ENCODE data around the genes FCHO1, SLC5A5, ARRDC2 and SSBP4.

DNA sequence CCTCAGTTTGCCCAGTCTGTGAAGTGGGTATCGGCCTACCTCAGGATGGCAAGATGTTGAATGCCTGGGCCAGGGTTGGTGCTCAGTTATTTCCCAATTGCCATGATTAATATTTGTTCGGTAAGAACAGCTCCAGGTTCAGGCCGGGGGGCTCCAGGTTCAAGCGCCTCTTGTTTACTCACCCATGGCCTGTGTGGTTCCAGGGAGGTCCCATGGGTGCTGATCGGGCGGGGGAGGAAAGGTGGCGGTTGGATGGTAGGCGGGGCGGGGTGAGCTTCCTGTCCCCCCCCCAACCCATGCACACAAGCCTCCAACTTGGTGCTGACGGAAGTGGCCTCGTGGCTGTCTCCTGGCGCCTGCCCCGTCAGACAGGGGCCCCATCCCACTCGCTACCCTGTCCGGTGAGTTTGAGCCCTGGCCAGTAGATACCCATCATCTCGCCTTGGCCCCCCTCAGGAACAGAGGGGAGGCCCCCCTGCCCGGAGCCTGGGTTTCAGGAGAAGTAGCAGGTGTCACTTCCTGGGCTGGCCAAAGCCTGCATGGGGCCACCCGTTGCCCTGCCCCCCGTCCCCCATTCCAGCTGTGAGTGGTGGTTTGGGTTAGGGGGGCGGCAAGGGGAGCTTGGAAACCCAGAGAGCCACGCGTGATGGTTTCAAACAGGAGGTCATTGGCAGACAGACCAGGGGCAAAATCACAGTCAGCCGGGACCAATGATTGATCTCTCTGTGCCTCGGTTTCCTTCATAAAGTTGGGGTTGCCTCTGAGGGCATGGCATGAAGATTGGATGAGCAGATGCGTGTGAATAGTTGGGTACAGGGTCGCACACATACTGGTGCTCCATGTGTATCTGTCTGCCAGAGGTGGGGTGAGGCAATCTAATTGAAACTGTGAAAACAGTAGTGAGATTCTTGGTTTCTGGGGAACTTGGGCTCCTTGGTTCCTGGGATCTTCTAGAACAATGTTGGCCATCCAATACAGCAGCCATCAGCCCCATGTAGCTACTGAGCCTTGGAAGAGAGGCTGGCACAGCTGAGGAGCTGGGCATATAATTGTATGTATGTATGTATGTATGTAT lies at the start of gene FCHO1:
Gene FCHO1 (plus strand): TSS at position 301 of the 1,075 bp plus-strand sequence.
- PRO-cap = no peak
- RAMPAGE, long total RNA, 4 experiments = start-site peak on the plus strand in 1 of 4 experiments, centred at position 340 of the sequence, 13 reads per replicate

DNA sequence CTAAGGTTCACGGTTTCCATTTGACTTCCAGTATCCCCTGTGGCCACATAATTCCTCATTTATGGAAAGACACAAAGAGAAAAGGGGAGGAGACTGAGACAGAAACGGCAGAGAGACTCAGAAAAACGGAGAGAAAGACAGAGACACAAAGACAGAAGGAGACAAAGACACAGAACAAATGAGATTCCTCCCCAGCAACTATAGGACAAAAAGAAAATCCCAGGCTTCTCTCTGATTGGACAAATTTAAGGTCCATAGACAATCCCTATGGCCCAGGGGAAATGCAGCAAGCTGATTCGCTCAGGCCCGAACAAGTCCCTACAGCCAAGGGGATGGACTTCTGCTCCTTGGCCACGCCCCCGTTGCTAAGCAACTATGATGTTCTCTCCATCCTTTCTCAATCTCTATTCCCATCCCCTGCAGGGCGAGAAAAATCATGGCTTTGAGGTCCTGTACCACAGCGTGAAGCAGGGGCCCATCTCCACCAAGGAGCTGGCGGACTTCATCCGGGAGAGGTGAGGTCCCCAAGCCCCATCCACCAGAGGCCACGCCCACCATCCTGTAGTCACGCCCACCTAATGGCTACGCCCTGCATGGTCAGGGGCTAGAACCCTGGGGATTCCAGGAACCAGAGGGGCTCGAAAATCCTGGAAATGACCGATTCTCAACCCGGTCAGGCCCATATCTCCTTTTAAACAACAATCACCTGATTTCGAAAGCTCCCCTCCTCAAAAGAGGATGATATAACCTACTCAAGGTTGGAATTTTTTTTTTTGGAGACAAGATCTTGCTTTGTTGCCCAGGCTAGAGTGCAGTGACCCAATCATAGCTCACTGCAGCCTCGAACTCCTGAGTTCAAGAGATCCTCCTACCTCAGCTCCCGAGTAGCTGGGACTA lies 11.3 kb downstream of the FCHO1 start:
- PRO-cap = no peak
- RAMPAGE, long total RNA, 4 experiments = no peak in any of the 4 experiments

GRCh38 chr19:17846169-17846959 lies 1.4 kb downstream of the JAK3 start:
- PRO-cap = no peak
- RAMPAGE, long total RNA, 4 experiments = no peak in any of the 4 experiments

DNA sequence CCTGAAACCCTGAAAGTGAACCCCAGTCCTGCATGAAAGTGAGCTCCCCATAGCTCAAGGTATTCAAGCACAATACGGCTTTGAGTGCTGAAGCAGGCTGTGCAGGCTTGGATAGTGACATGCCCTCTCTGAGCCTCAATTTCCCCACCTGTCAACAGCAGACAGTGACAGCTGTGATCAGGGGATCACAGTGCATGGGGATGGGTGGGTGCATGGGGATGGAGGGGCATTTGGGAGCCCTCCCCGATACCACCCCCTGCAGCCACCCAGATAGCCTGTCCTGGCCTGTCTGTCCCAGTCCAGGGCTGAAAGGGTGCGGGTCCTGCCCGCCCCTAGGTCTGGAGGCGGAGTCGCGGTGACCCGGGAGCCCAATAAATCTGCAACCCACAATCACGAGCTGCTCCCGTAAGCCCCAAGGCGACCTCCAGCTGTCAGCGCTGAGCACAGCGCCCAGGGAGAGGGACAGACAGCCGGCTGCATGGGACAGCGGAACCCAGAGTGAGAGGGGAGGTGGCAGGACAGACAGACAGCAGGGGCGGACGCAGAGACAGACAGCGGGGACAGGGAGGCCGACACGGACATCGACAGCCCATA lies at the start of gene SLC5A5:
Gene SLC5A5 (plus strand): TSS at position 400 of the 594 bp plus-strand sequence.
- PRO-cap = no peak
- RAMPAGE, long total RNA, 4 experiments = no peak in any of the 4 experiments

- PRO-cap = no peak
- RAMPAGE, long total RNA, 4 experiments = no peak in any of the 4 experiments
Observed at GRCh38 chr19:17942454-17943203, 9.8 kb downstream of the CCDC124 start.

GRCh38 chr19:18007572-18008691 lies at the start of gene ARRDC2:
Gene ARRDC2 (plus strand): TSS chr19:18008170.
- PRO-cap = no peak
- RAMPAGE, long total RNA, 4 experiments = no peak in any of the 4 experiments

DNA sequence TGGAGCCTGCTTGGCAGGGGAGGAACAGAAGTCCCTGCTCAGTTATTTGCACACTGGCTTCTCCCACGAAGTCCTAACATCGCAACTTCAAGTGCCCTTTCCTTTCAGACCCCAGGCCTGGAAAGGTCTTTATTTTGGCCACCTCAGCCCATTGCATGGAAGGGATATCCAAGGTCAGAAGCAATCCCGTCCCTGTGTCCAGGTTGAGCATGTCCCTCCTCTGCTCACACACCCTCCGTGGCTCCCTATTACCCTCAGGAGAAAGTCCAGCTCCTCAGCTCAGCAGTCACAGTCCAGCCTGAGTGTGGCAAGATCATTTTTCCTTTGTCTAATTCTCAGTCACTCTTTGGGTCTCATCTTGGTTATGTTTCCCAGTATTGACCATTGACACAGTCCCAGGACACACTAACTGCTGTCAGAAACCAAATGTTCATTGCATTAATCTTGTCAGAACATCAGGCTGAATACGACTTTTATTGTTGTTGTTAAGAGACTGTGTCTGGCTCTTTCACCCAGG lies 19.2 kb downstream of the ARRDC2 start:
- PRO-cap = no peak
- RAMPAGE, long total RNA, 4 experiments = no peak in any of the 4 experiments

- PRO-cap = no peak
- RAMPAGE, long total RNA, 4 experiments = no peak in any of the 4 experiments
Observed at GRCh38 chr19:18100492-18101148, 3.0 kb downstream of the MAST3 start.

DNA sequence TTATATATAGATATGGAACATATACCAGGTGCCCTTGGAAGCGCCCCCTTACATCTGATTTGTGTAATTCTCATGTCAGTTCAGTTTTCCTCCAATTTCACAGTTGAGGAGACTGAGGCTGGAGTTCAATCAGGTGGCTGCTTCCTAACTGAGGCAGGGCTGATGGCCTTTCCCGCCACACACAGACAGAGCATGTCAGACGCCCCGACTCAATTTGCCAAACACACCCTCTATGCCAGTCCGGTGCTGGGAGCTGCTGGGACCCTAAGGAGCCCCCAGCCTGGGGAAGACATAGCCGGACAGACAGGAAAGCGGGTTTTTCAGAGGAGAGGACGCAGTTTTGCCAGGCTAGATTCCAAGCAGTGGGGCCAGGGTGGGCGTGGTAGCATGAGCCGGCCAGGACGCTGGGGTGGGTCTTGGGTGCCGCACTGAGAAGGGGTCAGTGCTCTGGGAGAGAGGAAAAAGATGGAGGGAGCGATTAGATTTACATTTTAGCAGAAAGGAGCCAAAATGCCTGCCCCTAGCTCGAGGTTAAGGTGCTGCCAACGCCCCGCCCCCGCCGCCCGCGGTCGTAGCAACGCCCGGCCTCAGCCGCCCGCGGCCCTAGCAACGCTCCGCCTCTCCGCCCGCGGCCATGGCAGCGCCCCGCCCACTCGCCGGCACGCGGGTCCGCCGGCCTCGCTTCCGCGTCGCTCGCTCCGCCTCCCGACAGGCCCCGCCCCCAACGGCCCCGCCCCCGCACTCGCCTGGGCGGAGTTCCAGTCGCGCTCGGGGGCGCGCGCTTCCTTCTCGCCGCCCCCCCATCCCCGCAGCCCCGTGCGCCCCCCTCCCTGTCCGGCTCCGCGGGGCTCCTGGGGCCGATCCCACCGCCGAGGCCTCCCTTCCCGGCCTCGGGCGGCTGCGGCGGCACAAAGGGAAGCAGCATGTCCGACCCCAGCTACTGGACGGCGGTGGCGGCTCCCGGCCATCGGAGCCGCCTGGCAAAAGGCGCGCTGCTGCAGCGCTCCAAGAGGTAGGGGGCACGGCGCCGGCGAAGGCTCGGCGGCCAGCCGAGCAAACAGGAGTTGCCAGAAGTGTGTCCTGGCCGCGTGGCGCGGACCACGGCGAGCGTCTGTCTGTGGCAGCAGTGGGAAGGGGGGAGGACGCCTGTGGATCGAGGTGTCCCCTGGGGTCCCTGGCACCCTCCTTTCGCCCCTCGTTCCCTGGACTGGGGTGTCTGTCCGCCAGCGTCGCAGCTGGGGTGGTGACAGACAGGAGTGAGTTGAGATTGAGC lies 20.1 kb downstream of the MAST3 start:
- PRO-cap = no peak
- RAMPAGE, long total RNA, 4 experiments = no peak in any of the 4 experiments

GRCh38 chr19:18160439-18160930 lies 7.5 kb downstream of the PIK3R2 start:
- PRO-cap = no peak
- RAMPAGE, long total RNA, 4 experiments = no peak in any of the 4 experiments

DNA sequence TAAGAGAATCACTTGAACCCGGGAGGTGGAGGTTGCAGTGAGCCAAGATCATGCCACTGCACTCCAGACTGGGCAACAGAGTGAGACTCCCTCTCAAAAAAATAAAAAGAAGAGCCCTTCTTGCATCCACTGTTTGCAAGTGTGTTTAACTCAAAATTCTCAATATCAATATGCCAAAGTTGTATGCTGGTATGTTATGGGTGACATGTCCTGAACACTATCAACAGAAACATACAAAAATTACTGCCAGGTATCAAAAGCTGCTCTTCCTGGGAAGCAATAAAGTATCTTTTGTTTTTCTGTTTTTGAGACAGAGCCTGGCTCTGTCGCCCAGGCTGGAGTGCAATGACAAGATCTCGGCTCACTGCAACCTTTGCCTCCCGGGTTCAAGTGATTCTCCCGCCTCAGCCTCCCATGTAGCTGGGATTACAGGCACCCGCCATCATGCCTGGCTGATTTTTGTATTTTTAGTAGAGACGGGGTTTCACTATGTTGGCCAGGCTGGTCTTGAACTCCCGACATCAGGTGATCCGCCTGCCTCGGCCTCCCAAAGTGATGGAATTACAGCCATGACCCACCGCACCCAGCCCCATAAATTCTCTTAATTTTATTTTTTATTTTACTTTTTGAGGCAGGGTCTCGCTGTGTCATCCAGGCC lies 6.3 kb upstream of the MPV17L2 start:
- PRO-cap = no peak
- RAMPAGE, long total RNA, 4 experiments = no peak in any of the 4 experiments

GRCh38 chr19:18191706-18192594 lies 1.1 kb upstream of the MPV17L2 start:
- PRO-cap = no peak
- RAMPAGE, long total RNA, 4 experiments = no peak in any of the 4 experiments

GRCh38 chr19:18196743-18197735 lies 4.0 kb downstream of the MPV17L2 start:
- PRO-cap = no peak
- RAMPAGE, long total RNA, 4 experiments = no peak in any of the 4 experiments

DNA sequence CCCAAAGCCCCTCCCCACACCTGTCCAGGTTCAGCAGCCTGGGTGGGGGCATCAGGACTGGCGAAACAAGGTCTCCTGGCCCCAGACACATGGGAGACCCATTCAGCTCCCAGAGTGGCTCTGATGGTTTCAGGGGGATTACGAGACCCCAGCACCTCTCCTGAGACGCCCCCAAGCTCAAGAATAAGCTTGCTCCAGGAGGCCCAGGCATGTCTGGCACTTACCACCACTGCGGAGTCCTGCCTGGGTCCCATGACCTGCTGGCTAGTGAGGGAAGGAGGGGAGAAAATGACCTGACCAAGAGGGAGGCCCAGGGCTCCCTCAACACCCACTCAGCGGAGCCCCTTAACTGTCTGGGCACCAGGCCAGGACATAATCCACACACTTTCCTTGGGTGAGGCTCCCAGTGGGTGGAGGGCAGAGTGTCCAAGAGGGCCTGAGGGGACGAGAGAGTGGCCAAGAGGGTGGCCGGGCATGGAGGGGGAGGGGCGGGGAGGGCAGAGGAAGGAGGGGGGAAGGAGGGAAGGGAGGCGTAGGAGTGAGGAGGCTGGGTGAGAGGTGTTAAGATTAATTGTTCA lies 21.8 kb upstream of the PDE4C start:
- PRO-cap = no peak
- RAMPAGE, long total RNA, 4 experiments = no peak in any of the 4 experiments

DNA sequence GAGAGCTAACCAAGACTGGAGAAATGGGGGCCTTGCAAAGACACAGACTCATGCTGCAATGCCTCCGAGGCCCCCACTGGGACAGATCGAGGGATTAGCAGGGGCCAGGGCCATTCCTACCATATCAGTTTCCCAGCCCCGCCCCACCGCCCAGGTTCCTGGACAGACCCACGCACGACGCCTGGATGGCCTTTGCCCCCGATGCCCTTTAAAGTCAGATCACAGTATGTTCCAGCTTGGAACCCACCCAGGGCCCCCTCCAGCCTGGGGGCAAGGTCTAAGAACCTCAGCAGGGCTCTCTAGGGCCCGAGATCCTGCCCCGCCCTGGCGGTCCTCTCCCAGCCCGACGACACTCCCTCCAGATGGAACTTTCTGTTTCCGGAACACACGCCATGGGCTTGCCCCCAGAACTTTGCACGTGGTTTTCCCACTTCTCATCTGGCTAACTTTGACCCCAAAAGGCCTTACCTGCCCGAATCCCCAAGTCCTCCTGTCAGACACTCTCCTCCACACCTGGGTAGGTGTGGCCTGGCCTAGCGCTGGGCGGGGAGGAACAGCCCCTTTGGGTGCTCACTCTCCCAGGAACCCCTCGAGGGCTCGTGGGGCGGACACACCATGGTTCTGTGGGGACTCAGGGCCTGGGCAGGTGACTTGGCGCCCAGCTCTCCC lies 12.2 kb downstream of the LSM4 start:
- PRO-cap = no peak
- RAMPAGE, long total RNA, 4 experiments = no peak in any of the 4 experiments

DNA sequence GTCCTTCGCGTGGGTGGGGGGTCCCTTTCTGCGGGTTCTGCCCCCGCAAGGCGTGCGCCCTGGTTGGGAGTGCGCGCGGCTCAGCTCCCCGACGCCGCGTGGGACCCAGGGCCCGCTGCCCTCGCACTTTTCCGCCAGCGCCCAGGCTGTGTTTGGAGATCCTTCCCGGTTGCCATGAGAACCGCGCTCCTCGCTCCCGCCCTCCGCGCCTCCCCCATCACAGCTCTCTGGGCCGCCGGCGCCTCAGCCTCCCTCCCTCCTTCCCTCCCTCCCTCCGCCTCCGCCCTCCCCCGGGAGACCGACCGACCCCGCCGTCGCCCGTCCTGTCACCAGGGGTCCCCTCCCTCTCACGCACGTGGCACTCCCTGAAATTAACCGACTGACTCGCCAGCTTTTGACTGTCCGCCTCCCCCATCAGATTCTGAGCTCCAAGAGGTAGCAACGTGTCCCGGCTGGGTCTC lies 2.4 kb upstream of the SSBP4 start:
- PRO-cap = no peak
- RAMPAGE, long total RNA, 4 experiments = no peak in any of the 4 experiments

- PRO-cap = no peak
- RAMPAGE, long total RNA, 4 experiments = no peak in any of the 4 experiments
Observed at GRCh38 chr19:18419102-18420115, at the start of gene SSBP4. Gene SSBP4 (plus strand): TSS chr19:18419398.

GRCh38 chr19:18434715-18435210 lies 3.2 kb downstream of the ISYNA1 start:
- PRO-cap = no peak
- RAMPAGE, long total RNA, 4 experiments = no peak in any of the 4 experiments

GRCh38 chr19:18435211-18435937 lies 2.6 kb downstream of the ISYNA1 start:
- PRO-cap = no peak
- RAMPAGE, long total RNA, 4 experiments = no peak in any of the 4 experiments

DNA sequence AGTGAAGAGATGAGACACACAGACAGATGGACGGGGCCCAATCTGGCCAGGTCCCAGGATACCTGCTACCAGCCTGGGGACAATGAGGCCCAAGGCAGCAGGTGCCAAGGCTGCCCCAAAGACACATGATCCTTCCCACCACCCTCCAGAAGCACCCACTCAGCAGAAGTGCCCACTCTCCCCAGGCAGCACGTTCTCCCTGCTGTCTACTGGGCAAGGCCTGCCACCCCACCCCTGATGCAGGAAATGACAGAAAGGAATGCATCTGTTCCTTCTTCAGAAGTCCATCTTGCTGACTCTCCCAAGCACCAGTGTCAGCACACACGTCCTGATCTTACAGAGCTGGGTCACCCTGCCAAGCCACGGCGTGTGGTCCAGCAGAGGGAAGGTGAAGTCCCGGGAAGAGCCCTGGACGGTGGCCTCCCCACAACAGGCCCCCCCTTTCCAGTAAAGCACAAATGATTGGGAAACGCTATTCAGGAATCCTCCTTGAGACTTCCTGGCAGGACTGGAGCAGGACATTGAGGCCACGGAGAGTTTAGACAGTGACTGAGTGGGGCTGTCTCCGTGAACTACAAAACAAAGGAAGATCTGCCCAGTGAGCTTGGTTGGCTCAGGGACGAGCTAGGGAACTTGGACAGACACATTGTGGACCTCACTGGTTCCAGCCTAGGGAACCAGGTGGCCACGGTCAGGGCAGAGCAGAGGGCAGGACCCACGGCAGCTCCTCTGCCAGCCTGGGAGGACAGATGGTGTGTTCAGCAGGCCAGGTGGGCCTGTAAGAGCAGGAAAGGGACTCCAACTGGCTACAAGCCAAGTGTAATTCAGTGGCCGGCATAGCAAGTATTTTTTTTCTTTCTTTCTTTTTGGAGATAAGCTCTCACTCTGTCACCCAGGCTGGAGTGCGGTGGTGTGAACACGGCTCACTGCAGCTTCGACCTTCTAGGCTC lies 41.8 kb downstream of the ELL start:
- PRO-cap = no peak
- RAMPAGE, long total RNA, 4 experiments = start-site peak on the plus strand in 1 of 4 experiments, centred at position 576 of the sequence, 19 reads per replicate

All from omental fat pad (tissue), 4 donors.